Measurements from ENCODE around the genes EXOC6B, PRADC1 and STAMBP.

GRCh38 chr2:71129524-71130168 is 383 bp downstream of the MCEE start:
- PRO-cap = no peak

DNA sequence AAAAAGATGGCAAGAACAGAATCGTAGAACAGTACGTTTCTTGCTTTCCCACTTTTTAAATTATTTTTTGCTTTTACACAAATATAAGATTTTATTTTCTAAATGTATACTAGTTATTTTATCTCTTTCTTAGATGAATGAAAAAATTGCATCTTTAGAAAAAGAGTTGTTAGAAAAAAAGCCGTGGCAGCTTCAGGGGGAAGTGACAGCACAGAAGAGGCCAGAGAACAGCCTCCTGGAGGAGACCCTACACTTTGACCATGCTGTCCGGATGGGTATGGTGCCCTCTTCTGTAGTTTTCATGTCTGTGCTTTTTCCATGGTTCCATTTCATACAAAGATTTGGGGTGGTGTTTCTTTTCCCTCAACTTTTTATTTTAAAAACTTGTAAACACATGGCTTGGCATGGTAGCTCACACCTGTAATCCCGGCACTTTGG is 7.9 kb downstream of the MPHOSPH10 start:
- PRO-cap = no peak

DNA sequence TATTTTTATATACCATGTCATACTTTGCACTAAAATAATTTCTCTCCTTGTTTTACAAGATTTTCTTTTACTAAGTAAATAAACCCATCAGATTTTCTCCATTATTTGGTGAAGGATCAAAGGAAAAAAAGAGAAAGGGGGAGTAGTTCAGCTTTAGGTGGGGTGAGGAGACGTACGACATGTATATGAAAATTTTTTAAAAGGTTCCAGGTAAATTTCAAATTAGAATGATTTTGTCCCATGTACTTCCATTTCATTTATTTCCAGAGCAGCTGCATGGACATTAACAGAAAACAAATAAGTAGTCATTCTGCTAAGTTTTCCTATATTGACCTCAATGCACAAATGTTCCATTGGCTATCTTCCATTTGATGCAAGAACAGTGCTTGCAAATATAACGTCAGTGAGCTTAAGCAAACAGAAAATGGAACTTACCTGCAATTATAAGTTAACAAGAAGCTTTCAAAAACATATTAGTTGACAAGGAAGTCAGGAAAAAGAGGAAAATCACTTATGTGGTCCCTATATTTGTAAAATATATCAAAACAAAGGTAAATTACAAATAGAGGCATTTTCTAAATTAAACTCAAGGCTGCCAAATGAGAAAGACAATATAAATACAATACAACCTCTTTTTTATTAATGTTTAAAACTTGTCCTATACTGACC is 16.6 kb downstream of the PAIP2B start:
- PRO-cap = no peak

DNA sequence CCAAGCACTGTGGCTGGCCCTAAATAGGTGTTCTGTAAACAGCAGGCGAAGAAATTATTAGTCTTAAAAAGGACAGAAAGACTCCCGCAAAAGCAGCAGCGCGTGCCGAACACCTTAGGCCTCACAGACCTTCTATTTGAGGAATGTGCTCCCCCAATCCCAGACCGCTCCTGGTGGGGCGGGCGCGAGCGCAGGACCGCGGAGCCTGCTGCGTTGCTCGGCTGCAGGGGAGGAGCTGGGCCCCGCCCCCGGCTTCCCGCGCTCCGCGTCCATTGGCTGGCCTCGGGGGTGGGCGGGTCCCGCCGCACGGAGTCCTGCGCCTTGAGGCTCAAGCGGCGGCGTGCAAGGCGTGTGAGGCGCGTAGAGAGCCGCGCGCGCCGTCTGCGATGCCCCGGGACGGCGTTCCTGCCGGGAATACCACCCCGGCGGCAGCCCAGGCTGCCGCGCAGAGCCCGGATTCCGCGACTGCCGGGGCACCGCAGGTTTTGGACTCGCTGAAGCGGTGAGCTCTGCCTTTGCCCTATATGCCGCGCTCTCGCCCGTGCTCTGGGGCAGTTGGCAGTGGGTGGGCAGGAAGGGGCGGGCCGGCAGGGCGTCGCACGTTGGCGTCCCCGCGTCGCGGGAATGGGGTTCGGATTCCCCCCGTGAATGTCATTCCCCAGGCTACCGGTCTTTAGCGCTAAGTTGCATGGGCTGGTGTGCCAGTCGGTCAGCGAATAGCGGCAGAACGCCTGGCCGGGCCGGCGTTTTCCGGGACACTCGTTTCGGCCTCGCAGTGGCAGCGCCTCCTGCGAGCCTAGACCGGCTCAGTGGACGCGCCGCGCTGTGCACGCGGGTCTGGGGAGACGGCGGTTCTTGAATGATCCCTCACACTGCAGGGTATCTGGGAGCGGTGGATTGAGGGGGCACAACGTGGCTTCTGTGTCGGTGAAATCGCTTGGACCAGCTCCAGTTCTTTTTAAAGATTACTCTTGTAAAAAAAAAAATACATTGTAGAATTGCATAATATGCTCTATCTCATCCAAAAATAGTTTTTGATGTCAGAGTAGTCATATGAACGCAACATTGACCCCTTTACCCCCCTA is 49.7 kb upstream of the PAIP2B start:
- PRO-cap = unidirectional peak, plus-strand start at position 350 of the sequence

DNA sequence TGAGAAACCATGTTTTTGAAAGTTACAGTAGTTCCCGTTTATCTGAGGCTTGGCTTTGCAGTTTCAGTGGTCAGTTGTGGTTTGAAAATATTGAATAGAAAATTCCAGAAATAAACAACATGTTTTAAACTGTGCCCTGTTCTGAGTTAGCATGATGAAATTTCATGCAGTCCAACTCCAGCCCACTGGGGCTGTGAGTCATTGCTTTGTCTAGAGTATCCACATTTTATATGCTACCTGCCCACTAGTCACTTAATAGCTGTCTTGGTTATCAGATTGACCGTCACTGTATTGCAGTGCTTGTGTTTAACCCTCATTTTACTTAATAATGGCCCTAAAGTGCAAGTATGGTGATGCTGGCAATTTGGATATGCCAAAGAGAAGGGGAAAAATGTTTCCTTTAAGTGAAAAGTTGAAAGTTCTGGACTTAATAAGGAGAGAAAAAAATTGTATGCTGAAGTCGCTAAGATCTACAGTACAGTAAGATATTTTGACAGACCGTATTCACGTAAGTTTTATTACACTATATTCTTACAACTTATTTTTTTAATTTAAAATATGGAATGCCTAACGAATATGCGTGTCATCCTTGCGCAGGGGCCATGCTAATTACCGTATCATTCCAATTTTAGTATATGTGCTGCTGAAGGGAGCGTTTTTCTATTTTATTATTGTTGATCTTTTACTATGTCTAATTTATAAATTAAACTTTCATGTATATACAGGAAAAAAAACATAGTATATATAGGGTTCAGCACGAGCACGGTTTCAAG is 47.8 kb downstream of the ZNF638 start:
- PRO-cap = no peak

DNA sequence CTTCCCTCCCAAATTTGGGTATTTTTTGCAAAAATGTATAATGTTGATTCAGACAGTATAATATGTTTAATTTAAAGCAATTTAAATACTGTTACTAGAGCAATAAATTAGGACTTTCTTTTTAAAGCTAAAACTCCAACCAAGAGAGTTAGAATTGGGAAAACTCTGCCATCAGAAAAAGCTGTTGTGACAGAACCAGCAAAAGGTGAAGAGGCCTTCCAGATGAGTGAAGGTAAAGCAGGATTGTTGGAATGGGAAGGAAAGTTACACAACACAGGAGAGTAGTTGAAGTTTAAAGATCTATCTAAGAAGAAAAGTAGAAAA is 38.1 kb upstream of the DYSF start:
- PRO-cap = no peak

DNA sequence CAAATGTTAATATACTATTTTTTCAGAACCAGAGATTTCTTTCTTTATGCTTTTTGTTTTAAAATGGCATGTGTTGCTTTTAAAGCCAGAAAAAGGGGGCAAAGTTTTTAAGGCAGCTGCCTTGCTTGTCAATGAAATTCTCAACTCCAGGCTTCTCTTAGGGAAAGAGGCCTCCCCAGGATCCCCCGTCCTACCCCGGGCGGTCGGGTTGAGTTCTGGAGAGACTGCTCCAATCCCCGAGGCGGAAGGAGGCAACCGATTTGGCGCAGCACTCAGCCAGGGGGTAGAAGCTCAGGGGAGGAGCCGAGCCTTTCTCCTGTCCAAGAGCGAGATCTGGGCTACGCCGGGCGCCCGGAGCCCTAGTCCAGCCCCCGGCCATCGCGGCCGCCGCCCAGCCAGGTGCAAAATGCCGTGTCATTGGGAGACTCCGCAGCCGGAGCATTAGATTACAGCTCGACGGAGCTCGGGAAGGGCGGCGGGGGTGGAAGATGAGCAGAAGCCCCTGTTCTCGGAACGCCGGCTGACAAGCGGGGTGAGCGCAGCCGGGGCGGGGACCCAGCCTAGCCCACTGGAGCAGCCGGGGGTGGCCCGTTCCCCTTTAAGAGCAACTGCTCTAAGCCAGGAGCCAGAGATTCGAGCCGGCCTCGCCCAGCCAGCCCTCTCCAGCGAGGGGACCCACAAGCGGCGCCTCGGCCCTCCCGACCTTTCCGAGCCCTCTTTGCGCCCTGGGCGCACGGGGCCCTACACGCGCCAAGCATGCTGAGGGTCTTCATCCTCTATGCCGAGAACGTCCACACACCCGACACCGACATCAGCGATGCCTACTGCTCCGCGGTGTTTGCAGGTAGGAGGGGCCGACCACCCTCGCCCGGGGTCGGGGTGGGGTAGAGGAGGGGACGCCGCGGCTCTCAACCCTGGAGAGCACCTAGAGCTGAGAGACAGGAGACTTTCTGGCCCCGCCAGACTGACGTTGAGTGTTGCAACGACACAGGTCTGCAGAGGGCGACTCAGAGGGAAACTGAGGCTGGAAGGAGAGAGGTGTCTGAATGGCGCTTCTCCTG is 12.9 kb upstream of the DYSF start:
- PRO-cap = no peak

- PRO-cap = no peak
These were observed 7.9 kb downstream of the DYSF start for GRCh38 chr2:71474306-71474863.

- PRO-cap = no peak
These were observed 219.0 kb downstream of the DYSF start for GRCh38 chr2:71685337-71686065.

DNA sequence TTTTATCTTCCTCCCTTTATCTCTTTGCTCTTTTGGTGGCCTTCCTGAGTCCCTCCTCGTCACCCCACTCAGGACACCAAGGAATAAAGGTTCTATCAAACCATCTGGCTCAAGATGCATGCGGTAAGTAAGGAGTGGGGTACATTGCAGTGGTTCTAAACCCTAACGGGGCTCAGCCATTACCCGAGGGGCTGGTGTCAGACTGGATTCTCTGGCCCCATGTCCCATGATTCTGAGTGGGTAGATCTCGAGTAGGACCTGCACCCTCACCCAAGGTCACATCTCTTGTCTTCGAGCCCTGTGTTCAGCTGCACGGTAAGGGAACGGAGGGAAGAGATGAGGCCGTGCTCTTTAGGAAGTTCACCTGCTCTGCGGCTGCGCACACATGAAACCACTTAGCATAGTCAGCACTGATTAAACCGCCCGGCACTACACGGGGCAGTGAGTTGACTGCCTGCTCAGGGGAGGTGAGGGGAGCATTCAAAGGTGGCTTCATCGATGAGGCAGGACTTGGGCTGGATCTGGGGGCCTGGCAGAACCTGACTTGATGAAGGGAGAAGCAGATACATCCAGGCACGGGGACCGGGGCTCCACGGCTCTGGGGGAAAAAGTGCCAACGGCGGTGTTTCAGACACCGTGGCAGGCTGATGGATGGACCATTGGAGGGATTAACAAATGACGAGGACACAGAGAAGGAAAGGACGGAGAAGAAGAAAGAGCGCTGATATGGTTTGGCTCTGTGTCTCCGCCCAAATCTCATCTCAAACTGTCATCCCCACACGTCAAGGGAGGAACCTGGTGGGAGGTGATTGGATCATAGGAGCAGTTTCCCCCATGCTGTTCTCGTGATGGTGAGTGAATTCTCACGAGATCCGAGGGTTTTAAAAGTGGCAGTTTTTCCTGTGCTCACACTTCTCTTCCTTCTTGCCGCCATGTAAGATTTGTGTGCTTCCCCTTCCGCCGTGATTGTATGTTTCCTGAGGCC is 248.7 kb downstream of the CYP26B1 start:
- PRO-cap = no peak

GRCh38 chr2:72033614-72034382 is 113.9 kb downstream of the CYP26B1 start:
- PRO-cap = no peak

DNA sequence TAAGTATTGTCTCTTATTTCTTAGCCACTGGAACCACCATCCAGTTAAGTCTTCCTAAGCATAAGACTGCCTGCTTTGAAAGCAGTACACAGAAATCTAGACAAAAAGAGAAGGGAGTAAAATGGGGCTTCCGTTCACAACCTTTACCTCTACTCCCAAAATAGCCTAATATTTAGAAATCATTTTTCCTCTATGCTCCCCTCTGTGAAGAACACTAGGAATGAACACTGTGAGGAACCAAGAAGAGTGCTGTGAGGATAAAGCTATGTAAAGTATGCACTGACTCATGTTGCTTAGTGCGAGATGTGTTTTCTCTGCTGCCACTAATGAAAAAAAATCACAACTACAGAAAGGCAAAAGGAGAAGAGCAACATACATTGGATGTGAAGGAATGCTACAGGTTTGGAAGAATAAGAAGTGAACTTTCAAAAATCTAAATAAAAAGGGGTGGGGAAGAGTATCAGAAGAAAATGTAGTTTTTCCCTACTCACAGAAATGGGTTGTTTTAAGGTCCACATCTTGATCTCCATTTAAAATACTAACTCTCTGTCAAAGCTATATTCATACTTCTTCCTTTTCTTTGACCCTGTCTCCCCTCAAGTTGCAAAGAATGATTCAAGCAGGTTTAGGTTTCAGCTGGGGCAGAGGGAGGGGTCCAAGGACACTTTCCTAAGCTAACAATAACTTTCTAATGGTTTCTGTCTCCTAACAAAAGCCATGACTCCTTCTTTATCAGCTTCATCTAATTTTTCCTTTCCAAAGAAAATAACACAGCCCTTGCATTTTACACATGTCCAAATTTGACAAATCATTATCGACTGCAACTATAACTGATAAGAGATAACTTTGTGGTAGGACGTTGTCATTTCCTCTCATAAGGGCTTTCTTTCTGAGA is 263.7 kb downstream of the EXOC6B start:
- PRO-cap = no peak

- PRO-cap = bidirectional peak, plus-strand start at chr2:72825824, minus-strand start at chr2:72825775; unidirectional peak, minus-strand start at chr2:72826015
These were observed at the start of gene EXOC6B for GRCh38 chr2:72824980-72826360. EXOC6B (minus strand) TSS chr2:72826033.

- PRO-cap = no peak
These were observed 72.4 kb downstream of the EMX1 start for GRCh38 chr2:72989700-72990146.

DNA sequence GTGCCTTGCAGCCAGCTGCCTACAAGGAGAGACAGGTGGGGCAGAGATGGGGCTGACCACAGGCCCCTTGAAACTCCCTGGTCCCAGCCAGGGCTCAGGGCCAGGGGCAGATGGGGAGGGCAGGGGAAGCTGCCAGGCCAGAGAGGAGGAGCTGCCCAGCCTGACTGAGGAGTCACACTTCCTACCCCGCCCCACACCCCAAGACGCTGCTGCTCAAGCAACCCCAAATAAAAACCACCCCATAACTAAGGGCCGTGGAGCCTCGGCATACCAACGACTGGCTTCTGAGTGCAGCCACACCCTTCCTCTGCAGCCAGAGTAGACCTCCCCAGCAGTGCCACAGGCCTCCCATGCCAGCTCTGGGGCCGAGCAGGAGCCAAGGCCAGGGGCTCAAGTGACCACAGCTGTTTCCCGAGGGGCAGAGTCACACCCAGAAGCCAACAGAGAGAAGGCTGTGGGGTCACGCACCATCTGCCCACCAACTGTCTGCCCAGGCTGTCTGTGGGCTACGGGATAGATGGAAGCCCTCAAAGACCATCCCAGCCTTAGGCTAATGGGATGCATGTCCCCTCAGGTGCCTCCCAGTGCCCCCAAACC is 5.2 kb downstream of the RAB11FIP5 start:
- PRO-cap = no peak

- PRO-cap = unidirectional peak, minus-strand start at chr2:73176496
These were observed 26.1 kb upstream of the NOTO start for GRCh38 chr2:73176074-73176807.

DNA sequence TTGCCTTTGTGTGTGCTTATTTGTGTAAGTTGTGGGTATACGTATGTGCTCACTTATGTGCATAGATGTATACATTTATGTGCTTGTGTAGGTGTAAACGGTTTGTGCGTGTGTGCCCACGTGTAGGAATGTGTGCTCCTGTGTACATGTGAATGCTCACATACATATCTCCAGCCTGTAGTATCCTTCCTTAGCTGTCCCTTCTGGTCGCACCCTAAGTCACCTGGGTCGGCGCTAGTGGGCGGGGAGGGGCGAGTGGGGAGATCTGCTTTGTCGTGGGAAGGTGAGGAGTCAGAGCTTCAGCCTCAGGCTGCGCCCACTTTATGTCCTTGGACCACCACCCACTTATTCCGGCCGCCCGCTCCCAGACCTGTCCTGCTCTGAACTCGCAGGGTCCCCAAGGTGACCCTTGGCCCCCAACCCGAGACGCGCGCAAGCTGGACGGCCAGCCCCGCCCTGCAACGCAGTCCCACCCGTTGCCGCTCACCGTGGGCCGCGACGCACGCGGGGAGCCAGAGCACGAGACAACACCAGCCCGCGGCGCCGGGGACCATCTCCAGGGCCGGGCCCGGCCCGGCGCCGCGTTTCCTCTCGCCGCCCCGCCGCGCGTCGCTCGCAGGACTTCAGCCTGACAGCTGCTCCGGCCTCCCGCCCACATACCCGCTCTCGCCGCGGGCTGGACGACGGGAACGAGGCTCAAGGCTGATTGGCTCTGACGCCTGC is at the start of gene PRADC1:
Gene PRADC1, minus strand, starts transcription at position 633 of the 723 bp plus-strand sequence.
- PRO-cap = bidirectional peak, plus-strand start outside the sequence, minus-strand start at position 615 of the sequence

- PRO-cap = no peak
These were observed 54.2 kb downstream of the NAT8 start for GRCh38 chr2:73587972-73588491.

GRCh38 chr2:73601060-73601570 is 41.1 kb downstream of the NAT8 start:
- PRO-cap = no peak

DNA sequence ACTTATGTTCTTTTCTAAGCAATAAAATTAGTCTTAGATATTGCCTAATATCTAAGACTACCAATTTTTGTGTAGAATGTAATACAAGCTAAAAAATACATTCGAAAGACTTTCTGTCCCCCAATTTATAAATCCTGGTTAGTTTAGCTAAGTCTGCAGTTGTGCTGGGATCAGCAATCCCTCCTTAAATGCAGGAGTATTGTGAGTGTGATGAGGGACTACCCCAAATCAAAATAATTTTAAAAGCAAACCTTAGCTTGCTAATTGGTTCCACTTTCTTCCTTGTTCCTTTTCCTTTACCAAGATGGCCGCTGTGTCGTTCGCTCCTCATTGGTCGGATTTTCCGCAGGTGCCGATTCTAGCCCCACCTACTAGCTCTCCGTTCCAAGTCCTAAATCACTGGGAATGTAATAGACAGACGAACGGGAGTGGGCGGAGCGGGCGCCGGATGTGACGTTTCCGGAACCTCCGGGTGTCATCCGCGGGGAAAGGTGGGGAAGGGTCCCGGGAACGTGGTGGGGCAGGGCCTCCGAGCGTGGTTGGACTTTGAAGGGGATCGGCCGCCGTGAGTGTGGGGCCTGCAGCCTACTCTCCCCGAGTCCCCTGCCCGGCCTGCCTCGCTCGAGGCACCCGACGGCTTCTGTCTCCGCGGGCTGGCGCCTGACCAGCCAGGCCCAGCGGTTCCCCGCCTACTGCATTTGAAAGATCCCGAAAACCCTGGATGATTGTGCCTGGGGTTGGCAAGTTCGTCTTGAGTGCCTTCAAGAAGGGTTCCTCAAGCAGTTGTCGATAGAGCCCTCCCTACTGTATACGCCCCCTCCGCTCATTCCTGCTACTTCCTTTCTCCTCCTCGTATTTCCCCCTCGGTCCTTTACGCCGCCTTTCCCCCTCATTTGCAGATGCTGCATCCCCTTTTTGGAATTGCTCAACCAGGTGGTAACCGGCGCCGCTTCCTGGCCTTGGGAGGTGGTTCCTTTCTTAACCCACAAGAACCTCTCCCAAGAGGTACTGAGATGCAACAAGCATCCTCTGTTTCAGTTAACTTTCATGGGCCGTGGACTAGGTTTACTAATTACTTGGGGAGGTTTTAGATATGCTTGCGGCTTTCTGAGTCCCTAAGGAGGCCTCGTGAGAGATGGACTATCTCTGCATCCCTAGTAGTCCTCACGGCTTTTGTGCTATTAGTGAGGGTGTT is at the start of gene STAMBP:
Gene STAMBP, plus strand, starts transcription at position 456 of the 1,195 bp plus-strand sequence.
- PRO-cap = unidirectional peak, plus-strand start at position 478 of the sequence; unidirectional peak, plus-strand start at position 542 of the sequence; bidirectional peak, plus-strand start at position 643 of the sequence, minus-strand start at position 642 of the sequence

All from gallbladder (tissue), 1 donor.